Anterior vena cava (tissue), 1 donor: ENCODE measurements around the genes IL10RB and SMIM11.

DNA sequence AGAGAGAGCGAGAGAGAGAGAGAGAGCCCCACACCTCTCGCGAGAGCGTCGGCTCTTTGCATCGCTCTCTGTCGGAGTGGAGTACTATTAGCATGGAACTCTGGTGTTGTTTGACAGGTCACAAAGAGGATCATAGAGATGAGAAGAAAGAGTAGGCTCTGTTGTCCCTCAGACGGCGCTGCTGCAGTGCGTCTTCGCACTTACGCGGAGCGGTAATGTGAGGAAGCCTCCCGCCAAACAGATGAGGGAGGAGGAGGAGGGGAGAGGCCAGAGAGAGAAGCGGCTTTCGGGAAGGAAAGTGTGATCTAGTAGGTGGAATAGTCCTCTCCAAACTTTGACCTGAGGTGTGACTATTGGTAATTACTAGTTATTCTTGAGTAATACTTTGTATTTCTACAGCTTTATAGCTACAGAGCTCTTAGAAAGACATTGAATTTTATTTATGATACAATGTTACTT lies 439 bp upstream of the PAXBP1 start:
- PRO-cap, result bidirectional peak, plus-strand start at position 171 of the sequence, minus-strand start outside the sequence; unidirectional peak, plus-strand start at position 244 of the sequence

GRCh38 chr21:33265601-33266516 lies at the start of gene IL10RB:
Gene IL10RB, plus strand, starts transcription at chr21:33266367.
- PRO-cap, result bidirectional peak, plus-strand start at chr21:33266409, minus-strand start at chr21:33266261

GRCh38 chr21:33401520-33401979 lies 1.7 kb upstream of the IFNGR2 start:
- PRO-cap, result no peak

GRCh38 chr21:33414388-33414853 lies 11.2 kb downstream of the IFNGR2 start:
- PRO-cap, result no peak

GRCh38 chr21:33419626-33420188 lies 16.5 kb downstream of the IFNGR2 start:
- PRO-cap, result no peak

GRCh38 chr21:33643095-33644142 lies 1.1 kb downstream of the ITSN1 start:
- PRO-cap, result bidirectional peak, plus-strand start at chr21:33643445, minus-strand start at chr21:33643357

DNA sequence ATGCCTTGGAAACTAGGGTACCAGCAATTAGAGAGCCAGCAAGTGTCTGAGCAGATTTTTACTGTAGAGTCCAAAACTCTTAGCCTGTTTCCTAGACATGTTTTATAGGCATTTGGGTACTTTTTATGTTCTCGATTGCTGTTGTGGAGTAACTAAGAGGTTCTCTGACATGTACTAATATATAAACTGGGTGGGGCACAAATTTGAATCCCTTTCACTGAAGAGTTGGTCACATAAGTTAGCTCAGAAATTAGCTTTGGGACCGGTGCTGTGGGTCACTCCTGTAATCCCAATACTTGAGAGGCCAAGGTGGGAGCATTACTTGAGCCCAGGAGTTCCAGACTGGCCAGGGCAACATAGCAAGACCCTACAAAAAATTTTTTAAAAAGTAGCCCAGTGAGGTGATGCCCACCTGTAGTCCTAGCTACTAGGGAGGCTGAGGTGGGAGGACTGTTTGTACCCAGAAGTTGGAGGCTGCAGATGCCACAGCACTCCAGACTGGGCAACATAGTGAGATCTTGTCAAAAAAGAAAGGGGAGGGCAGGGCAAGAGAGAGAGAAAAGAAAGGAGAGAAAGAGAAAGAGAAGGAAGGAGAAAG lies 6.1 kb downstream of the ITSN1 start:
- PRO-cap, result no peak

- PRO-cap, result no peak
Measured at GRCh38 chr21:33844100-33844802, 71.4 kb downstream of the ATP5PO start.

- PRO-cap, result no peak
Measured at GRCh38 chr21:33924193-33924542, 8.6 kb upstream of the ATP5PO start.

DNA sequence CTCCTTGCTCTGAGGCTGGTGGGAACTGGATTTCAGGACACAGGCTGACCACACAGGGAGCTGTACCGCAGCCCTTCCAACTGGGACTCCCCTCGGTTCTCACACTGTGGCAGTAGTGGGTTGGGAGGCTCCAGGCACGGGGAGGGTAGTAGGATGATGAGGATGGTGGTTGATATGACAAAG lies 124.7 kb downstream of the MRPS6 start:
- PRO-cap, result no peak

GRCh38 chr21:34198419-34198770 lies 125.0 kb downstream of the MRPS6 start:
- PRO-cap, result no peak

- PRO-cap, result no peak
Measured at GRCh38 chr21:34333356-34333742, 30.5 kb upstream of the KCNE2 start.

GRCh38 chr21:34375235-34375575 lies at the start of gene SMIM11:
Gene SMIM11, plus strand, starts transcription at chr21:34375507.
- PRO-cap, result no peak

- PRO-cap, result no peak
Measured at GRCh38 chr21:34527796-34528562, 16.0 kb upstream of the KCNE1 start.

GRCh38 chr21:34580426-34580873 lies 34.5 kb downstream of the RCAN1 start:
- PRO-cap, result no peak

- PRO-cap, result no peak
Measured at GRCh38 chr21:34807914-34808697, 139.3 kb downstream of the CLIC6 start.

- PRO-cap, result no peak
Measured at GRCh38 chr21:34811122-34812165, 142.7 kb downstream of the CLIC6 start.

- PRO-cap, result bidirectional peak, plus-strand start at chr21:34886909, minus-strand start at chr21:34886840; bidirectional peak, plus-strand start at chr21:34887291, minus-strand start at chr21:34887196
Measured at GRCh38 chr21:34886633-34887566, 162.2 kb downstream of the RUNX1 start.

GRCh38 chr21:34933872-34934587 lies 115.1 kb downstream of the RUNX1 start:
- PRO-cap, result no peak

GRCh38 chr21:35138594-35139407 lies 89.7 kb upstream of the RUNX1 start:
- PRO-cap, result no peak